Gastrocnemius medialis (tissue), 3 donors: ENCODE measurements around a stretch of chr17.

- PRO-cap, result no peak
- RAMPAGE, long total RNA, 3 experiments, result no peak in any of the 3 experiments
Measured at GRCh38 chr17:80886459-80886981, 105.1 kb upstream of the CHMP6 start.

DNA sequence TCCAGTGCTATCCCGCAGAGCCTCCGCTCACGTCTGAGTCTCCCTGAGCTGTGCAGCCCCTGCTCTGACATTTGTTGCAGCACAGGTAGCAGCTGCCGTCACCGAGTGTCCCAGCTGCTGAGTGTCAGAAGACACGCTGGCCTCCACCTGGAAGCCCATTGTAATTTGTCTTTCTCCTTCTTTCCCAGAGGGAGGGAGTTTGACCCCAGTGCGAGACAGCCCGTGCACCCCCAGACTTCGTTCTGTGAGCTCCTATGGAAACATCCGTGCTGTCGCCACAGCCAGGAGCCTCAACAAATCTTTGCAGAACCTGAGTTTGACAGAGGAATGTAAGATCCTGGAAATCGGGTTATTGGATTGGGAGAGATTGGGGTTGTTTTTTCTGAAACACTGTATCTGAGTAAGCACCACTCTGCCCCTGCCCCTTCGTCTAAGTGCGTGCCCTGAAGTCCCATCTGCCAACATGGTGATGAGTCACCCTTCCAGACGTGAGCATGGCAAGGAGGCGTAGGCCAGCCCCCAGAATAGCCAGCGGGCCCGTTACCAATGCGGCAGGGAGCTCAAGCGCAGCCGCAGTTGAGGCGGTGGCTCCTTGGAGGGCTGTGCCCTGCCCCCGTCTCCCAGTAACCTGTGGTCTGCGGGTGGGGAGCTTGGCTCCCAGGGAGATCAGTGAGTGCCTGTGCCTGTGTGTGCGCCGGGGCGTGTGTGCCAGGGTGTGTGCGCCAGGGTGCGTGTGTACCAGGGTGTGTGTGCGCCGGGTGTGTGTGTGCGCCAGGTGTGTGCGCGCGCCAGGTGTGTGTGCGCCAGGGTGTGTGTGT is 98.9 kb upstream of the CHMP6 start:
- PRO-cap, result no peak
- RAMPAGE, long total RNA, 3 experiments, result no peak in any of the 3 experiments

- PRO-cap, result no peak
- RAMPAGE, long total RNA, 3 experiments, result no peak in any of the 3 experiments
Measured at GRCh38 chr17:80987659-80988446, 3.8 kb upstream of the CHMP6 start.

DNA sequence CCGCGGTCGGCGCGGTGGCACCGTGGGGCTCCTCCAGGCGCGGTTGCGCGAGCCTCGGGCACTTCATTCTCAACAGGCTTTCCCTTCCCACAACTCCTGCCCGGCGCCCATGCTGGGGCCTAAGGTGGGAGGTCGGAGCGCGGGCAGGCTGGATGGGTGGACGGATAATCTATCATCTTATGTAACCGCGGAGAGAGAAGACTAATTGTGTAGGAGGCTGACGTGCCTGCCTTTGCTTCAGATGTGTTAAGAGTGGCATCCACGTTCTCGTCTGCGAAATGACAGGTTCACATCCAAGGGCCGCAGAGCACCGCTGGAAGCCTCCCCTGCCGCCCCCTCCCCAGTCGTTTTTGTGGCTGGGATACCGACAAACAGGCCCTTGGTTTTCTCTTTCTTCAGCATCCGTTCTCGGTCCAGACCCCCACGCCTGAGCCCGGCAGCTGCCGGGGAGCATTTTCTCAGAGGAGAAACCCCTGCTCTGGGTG is 864 bp downstream of the BAIAP2 start:
- PRO-cap, result no peak
- RAMPAGE, long total RNA, 3 experiments, result no peak in any of the 3 experiments

GRCh38 chr17:81037926-81038816 is 3.2 kb downstream of the BAIAP2 start:
- PRO-cap, result no peak
- RAMPAGE, long total RNA, 3 experiments, result no peak in any of the 3 experiments

- PRO-cap, result no peak
- RAMPAGE, long total RNA, 3 experiments, result no peak in any of the 3 experiments
Measured at GRCh38 chr17:81039705-81040666, 5.0 kb downstream of the BAIAP2 start.

DNA sequence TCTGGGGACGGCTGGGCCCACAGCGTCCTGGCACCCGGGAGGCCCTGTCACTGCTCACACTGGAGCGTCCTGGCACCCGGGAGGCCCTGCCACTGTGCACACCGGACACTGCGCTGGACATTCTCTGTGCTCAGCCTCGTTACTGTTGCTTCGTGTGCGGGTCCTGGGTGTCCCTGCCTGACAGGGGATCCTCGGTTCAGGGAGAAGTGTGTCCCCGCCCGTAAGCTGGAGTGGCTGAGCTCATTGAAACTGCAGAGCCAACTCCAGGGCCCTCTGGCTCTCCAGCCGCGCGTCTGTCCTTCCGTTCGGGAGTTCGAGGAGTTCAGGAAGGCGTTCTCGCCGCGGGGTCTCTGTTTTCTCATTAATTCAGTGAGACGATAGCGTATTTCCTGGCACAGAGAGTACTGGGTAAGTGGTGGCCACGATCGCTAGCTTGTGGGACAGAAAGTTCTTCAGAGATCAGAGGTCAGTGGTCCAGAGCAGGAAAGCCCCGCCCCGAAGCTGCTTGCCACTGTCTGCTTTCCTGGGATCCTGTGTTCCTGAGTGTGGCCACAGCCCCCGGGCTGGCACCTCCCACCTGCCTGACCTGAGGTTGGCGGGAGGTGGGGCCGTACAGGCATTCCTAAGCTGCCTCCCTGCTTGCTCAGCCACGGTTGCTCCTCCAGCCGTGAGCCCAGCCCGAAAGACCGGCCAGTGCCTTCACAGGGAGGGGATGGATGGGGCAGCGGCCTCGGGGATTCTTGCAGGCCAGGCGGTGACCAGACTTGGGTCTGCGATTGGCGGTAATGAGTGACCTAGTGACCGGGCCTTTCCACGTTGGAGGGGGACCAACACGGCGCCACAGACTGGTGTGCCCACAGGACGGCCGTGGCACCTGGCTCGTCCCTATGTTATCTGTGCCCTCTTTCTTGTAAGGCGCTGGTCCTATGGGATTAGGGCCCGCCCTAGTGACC is 8.9 kb downstream of the BAIAP2 start:
- PRO-cap, result bidirectional peak, plus-strand start at position 520 of the sequence, minus-strand start at position 245 of the sequence
- RAMPAGE, long total RNA, 3 experiments, result no peak in any of the 3 experiments

DNA sequence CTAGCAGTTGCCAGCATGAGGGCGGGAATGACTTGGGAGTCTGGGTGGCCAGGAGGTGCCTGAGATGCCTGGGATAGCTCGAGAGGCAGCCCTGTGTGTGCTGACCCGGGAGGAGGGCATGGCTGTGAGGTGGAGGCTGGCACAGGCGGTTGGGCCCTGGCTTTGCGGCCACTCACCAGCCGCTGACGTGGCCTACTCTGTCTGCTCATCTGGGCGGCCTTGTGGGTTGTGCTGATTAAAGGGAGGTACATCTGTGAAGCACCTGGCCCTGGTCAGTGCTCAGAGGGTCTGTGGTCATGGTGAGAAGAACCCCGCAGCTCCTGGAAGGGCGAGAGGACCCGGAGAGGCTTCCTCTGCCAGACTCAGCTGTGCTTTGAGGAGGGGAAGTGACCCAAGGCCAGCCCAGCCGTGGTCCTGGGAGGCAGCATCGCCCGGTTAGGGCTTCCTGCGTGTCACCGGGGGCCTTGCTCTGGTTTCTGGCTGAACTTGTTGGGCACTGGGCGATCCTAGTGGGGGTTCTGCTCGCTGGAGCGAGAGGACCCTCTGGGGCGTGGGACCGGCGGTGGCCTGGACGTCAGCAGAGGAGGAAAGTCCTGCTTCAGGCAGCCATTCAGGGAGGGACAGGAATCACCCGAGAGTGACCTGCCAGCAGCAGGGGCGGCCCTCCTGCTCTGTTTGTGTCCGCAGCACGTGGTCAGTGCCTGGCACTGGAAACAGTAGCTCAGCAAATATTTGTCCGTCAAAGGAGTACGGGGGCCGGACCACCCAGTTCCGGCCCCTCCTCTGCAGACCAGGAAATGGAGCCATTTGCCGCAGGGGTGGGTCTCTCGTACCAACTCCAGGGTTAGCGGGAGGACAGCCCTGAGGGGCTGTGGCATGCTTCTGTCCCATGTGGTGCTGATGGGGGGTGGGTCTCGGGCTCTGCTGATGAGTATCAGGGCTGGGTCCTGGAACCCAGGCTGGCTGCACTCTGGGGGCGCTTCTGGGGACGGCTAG is 48.1 kb downstream of the BAIAP2 start:
- PRO-cap, result unidirectional peak, plus-strand start at position 278 of the sequence
- RAMPAGE, long total RNA, 3 experiments, result no peak in any of the 3 experiments

- PRO-cap, result no peak
- RAMPAGE, long total RNA, 3 experiments, result no peak in any of the 3 experiments
Measured at GRCh38 chr17:81085784-81086185, 50.8 kb downstream of the BAIAP2 start.

DNA sequence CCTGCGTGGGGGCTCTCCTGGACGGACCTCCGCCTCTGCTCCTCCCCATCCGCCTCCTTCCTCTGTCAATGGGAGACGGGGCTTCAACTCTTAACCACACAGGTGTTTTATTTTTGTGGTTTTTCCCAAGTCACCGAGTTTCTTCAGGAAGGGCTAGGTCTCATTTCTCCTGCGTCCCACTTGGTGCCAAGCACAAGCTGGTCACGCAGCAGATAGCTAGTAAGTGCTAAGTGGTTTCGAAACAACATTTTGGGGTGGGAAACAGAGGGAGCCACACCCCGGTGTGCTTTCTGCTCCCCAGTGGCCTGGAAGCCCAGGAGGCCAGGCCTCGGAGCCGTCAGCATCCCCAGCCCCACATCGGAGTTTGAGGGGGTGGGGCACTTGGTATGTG is 55.4 kb downstream of the BAIAP2 start:
- PRO-cap, result no peak
- RAMPAGE, long total RNA, 3 experiments, result no peak in any of the 3 experiments

GRCh38 chr17:81093981-81094576 is 59.1 kb downstream of the BAIAP2 start:
- PRO-cap, result no peak
- RAMPAGE, long total RNA, 3 experiments, result no peak in any of the 3 experiments

GRCh38 chr17:81119022-81120135 is 45.9 kb upstream of the PVALEF start:
- PRO-cap, result no peak
- RAMPAGE, long total RNA, 3 experiments, result no peak in any of the 3 experiments

DNA sequence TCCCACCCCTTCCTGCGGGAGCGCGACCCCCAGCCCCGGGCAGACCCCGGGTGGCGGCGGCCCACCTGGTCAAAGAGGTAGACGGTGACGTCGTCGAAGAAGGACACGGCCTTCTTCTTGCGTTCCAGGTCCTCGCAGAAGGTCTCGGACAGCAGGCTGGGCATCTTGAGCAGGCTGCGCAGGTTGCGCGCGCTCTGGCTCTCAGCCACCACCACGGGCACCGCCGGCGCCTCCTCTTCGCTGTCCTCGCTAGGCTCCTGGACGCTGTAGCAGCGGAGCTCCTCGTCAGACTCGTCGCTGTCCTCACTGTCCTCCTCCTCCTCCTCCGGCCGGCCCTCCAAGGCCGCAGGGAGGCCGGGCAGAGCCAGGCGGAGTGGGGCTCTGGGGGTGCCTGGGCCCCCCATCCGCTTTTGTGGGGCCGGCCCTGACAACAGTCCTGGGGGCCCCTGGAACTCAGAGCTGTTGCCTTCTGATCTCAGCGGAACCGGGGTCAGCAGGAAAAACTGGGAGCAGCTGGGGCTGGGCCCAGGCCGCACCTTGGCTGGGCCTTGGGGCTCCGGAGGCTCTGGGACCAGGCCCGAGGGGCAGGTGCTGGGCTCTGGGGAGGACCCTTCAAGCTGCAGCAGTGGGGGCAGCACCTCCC is 45.0 kb upstream of the PVALEF start:
- PRO-cap, result no peak
- RAMPAGE, long total RNA, 3 experiments, result no peak in any of the 3 experiments

GRCh38 chr17:81128784-81129566 is 36.3 kb upstream of the PVALEF start:
- PRO-cap, result no peak
- RAMPAGE, long total RNA, 3 experiments, result no peak in any of the 3 experiments

GRCh38 chr17:81144347-81144880 is 20.9 kb upstream of the PVALEF start:
- PRO-cap, result no peak
- RAMPAGE, long total RNA, 3 experiments, result no peak in any of the 3 experiments

DNA sequence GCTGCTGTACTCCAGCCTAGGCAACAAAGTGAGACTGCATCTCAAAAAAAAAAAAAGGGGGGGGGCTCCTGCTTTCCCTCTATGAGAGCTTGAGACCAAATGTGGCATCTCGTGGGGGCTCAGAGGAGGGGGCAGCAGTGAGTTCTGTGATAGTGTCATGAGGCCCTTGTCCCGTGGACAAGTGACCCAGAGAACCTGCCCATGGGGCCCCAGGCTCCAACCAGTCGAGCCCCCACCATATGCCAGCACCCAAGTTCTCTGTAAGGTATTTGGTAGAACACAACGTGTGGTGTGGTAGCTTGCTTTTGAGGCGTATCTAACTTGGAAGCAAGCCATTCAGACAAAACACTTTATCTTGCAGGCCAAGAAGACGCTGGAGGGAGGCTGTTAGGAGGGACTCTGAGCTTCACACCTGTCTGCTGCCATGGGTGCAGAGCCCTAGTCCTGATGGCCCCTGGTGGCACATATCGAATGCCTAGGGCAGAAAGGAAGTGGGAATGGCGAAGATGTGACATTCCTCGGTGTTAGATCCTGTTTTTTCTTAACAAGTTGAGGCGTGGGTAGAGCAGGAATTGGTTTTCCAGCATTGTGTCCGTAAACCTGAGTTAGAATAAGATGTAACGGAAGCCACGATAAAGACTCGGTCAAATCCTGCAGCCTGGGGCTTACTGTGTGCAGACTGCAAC is 1.7 kb downstream of the NDUFAF8 start:
- PRO-cap, result no peak
- RAMPAGE, long total RNA, 3 experiments, result no peak in any of the 3 experiments

GRCh38 chr17:81244761-81245198 is 5.7 kb downstream of the NDUFAF8 start:
- PRO-cap, result no peak
- RAMPAGE, long total RNA, 3 experiments, result no peak in any of the 3 experiments

GRCh38 chr17:81249199-81249706 is 10.1 kb downstream of the NDUFAF8 start:
- PRO-cap, result no peak
- RAMPAGE, long total RNA, 3 experiments, result no peak in any of the 3 experiments

DNA sequence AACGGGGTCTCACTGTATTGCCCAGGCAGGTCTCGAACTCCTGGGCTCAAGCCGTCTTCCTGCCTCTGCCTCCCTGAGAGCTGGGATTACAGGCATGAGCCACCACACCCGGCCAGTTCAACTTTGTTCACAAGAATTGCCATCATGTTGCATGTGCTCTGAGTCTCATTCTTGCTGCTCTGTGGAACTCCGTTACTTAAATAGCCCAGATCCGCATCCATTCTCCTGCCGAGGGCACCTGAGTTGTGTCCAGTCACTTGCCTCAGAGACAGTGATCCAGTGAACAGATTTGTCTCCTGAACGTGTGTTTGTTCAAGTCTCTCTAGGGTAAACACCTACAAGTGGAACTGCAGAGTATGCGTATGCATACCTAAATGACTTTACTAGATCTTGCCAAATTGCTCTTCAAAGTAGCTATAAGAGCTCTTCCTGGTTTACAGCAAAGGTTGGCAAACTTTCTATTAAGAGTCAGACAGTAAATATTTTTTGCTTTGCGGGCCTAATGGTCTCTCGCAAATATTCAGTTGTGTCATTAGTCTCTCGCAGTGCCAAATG is 3.4 kb upstream of the SLC38A10 start:
- PRO-cap, result no peak
- RAMPAGE, long total RNA, 3 experiments, result no peak in any of the 3 experiments

GRCh38 chr17:81341702-81342356 is 46.7 kb upstream of the SLC38A10 start:
- PRO-cap, result bidirectional peak, plus-strand start at chr17:81342025, minus-strand start at chr17:81342024
- RAMPAGE, long total RNA, 3 experiments, result no peak in any of the 3 experiments